ENCODE measurements around the genes GLYATL3, CRISP3, PKHD1 and MCM3.

DNA sequence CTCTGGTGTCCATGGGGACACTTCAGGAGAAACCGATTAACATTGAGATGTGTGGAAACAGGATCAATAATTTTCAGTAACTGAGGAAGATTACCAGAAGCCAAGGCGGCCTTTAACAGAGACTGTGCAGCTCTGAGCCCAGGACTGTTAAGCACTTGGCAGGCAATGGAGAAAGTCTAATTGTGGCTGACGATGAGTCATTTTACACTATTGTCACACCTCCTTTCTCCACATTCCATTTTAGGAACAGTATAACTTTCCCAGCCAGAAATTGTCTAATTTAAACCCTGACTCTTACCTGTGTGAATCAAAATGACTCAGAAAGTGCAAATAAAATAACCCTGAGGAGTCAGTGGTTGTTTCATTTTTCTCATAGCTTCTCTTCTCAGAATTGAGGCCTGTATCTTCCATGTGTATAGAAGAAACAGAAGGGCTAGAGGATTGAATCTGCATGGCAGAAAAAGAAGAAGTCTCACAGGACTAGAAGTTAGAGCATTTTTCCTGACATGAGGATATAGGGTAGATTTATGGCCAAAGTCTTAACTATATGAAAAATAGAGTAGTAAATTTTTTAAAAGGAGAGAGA lies 40.0 kb upstream of the OPN5 start:
- RRBS: no CpG with 5 or more reads among the region's 3 CpGs

DNA sequence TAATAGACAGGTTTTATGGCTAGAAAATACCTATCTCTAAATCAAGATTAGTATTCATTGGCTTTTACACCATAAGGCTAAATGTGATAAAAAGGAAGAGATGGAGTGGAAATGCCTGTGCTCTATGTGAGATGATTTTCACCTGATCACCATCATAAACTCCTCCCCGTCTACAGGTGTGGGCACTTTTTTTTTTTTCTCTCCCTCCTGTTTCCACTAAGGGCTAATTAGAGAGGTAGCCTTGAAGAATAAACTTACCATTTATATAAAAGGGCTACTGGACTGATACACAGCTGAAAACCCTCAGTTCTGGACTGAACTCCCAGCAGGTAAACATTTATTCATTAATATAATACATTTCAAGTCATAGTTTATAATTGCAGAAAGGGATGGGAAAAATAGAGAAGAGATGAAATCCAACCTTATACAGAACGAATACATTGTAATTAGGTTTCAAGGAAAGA lies at the start of gene GLYATL3:
GLYATL3 (plus strand) TSS at position 210 of the 464 bp plus-strand sequence.
- RRBS: no CpG with 5 or more reads among the region's 2 CpGs

GRCh38 chr6:49635777-49636659 lies 621 bp downstream of the RHAG start:
- RRBS: no CpG with 5 or more reads among the region's 6 CpGs

DNA sequence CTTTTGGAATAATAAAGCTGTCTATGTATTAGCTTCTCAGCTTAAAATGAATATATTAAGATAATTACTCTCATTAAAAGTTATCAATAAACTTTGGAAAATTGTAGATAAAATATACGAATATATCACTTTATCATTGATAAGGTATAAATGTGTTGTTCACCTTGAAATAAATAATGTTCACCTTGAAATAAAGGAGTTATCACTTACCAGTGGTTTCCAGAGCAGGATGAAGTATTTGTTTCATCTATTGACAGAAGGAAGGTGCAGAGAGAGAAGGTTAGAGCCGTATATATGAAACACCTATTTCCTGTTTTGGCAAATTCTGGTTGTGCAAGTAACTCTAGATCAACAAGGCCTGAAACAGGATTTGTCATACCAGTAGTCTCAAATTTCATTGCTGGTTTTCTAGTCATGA lies at the start of gene CRISP3:
CRISP3 (minus strand) TSS at position 268 of the 418 bp plus-strand sequence.
- RRBS: no CpG with 5 or more reads among the region's 2 CpGs

DNA sequence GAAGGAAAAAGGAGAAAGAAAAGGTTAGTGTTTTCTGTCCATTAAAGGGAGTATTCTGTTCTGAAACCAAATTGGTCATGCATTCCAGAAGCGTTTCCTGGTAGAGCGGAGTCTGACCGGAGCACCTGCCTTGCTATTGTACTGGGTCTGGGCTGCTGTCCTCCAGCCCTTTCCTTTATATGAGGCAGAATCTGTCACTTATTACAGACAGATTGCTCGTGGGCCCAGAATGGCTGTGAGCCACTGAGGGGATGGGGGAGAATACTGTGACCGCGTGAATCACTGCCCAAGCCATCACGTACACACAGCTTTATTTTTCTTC lies 573.5 kb downstream of the PKHD1 start:
- RRBS: no CpG with 5 or more reads among the region's 7 CpGs

GRCh38 chr6:52087276-52087737 lies at the start of gene PKHD1:
PKHD1 (minus strand) TSS chr6:52087613.
- RRBS: no CpG with 5 or more reads among the region's 6 CpGs

- RRBS: no CpG with 5 or more reads among the region's 4 CpGs
Measured at GRCh38 chr6:52136000-52136545, 48.7 kb upstream of the PKHD1 start.

GRCh38 chr6:52283965-52285213 lies at the start of gene MCM3:
MCM3 (minus strand) TSS chr6:52284742.
- RRBS: 2% methylated on average over 18 of the region's 69 CpGs

GRCh38 chr6:52361261-52361847 lies 597 bp upstream of the PAQR8 start:
- RRBS: no CpG with 5 or more reads among the region's 15 CpGs

DNA sequence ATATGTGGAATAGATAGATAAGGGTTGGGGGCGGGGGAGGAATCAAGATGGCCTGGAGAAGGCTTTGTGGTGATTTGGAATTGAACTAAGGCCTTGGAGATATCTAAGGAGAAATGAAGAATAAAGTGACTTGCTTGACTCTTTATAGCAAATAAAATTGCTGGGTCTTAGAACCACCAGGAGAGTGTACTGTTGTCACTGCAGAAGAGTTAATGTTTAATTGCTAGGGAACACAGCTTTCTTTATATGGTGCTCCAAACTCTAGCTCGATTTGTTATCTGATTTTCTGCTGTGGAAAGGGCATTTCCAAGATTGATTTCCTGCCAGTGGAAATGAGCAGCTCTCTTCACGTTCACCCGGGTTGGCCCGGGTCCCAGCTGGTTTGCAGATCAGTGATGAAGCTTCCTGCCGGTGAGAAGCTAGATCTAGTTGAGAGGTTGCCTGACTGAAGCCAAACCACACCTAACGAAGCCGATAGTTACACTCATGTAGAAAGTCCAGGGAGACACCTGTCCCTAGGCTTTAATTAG lies 27.6 kb downstream of the PAQR8 start:
- RRBS: 29% methylated on average over 1 of the region's 8 CpGs

DNA sequence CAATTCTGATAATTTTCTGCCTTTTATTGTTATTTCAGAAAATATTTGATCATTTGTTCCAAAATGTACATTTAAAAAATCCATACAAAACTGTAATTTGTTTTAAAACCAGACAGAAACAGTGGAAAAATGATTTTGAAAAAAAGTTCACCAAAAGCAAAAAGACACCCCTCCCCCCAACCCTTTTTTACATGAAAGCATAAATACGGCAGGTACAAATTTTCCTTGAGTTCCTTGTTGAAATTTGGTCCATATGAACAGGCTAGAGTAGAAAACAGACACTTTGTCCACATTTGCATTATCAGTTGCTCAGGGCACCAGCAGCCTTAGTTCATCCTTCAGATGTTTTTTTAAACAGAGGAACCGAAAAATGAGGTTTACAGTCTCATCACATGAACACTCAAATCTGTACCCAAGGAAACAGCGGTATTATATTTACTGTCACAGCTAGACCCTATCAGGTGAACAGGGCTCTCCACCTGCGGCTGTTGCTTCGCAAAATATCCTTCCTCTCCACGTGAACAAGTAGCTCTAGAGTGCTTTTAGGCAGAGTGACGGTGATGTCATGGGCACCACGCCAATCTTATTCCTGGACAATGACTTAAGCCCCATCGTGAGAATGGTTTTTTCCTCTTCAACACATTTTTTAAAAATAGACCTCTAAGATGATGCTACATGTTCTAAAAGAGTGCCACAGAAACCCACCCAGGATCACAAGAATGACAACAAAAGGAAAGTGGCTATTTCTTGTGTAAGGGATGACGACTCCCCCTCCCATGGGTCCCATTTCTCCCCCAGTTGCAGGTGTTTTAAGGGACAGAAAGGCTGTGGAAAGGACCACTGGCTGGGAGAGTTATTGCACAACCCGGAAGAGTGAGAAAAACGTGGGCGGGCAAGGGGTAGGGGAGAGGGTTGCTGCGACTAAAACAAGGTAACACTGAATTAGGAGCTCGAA lies 77.5 kb downstream of the EFHC1 start:
- RRBS: no CpG with 5 or more reads among the region's 15 CpGs

DNA sequence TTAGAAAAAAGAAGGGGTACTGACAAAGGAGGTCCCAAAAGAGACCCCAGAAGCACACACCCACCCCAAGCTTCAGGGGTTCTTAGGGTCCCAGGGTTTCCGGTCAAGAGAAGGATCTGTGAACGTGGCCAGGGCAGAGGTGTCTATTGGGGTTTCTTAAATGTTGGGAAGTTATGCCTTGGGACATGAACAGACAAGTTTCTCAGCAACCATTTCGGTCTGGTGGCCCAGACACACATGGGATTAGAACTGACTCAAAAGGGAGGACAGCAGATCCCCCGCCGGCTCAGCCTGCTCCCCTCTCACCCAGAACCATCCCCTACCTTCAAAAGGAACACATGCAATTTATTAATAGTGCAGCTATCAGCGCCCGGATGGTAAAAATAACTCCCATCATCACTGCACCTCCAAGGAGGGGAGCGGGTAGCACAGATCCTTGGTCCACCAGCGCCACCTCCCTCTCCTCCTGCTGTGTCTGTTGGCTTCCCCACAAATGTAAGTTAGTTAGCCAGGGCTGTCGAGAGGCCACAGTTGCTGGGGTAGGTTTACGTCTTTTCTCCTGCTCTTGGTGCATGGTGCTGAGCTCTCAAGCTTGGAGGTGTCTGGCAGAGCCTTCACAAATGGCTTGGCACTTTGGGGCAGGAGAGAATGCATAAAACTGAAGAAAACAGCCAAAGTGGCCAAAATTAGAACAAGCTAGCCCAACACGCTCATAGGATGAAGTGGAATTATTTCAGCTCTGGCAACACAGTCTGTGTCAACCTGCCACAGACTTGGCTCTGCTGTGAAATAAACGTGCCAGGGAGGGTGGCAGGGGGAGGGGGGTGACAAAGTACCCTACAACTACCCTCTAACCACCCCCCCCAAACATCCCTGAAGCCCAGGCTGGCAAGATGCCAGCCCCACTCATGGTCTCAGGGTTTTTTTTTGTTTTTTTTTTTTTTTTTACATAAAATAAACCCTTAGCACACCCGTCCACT lies 77.0 kb downstream of the TRAM2 start:
- RRBS: 91% methylated on average over 3 of the region's 14 CpGs

- RRBS: no CpG with 5 or more reads among the region's 8 CpGs
Measured at GRCh38 chr6:52571196-52571755, 5.6 kb downstream of the TRAM2 start.

DNA sequence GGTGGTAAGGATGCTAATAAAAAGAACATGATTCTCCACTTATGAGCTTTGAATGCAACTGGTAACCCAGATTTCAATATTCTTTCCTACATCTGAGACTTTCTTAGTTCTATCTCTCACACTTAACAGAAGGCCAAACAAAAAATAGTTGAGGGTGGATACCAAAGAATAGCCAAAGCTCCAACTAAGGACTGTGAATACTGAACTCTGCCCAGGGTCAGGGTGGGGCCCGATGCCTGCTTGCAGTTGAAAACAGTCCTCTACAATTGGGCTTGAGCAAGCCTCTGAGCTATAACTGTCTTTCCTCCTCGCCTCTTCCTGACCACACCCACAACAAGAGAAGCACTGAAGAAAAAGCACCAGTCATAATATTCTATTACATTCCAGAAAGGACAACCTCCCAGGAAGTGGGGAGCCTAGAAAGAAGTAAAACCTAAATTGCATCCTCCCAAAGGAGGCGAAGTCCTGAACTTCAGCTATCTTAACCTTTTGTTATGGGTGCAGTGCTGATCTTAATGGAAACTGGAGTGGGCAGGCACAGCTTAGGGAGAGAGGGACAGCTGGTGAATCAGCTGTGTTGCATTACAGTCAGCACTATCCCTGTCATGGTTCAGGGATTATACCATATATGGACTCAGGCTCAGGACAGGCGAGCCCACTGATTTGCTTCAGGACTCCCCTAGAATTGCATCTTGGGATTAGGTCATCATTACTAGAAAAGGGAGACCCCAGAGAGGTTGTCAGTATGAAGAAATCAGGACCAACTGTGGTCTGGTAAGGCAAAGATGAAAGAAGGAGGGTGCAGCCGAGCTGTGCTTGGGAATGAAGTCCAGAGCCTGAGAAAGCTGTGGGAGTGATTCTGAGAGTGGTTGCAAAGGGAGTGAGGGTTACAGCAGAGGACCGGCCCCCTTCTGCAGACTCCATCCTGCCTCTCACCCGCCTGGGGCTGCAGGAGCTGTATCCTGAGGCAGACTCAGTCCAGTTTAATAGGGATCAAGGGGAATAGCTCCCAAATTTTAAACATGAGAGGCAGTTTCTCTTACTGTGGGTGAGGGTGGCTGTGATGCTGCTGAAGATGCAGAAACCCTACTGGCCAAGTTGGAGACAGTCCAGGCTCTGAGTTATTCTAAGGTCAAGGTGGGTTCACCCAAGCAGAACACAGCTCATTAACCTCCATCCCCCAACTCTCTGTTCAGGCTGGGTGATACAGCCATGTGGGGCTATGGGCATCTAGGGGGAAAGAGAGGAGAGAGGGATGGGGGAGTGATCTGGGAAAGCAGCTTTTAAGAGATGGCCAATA lies 18.4 kb upstream of the TRAM2 start:
- RRBS: no CpG with 5 or more reads among the region's 7 CpGs

GRCh38 chr6:52640013-52640831 lies 30.7 kb upstream of the TMEM14A start:
- RRBS: no CpG with 5 or more reads among the region's 11 CpGs

- RRBS: 92% methylated on average over 3 of the region's 7 CpGs
Measured at GRCh38 chr6:53219066-53219604, 70.5 kb upstream of the GCM1 start.

- RRBS: no CpG with 5 or more reads among the region's 3 CpGs
Measured at GRCh38 chr6:53299317-53299715, 49.4 kb downstream of the ELOVL5 start.

- RRBS: no CpG with 5 or more reads among the region's 9 CpGs
Measured at GRCh38 chr6:53300457-53301663, 47.9 kb downstream of the ELOVL5 start.

- RRBS: no CpG with 5 or more reads among the region's 6 CpGs
Measured at GRCh38 chr6:53341180-53341919, 7.4 kb downstream of the ELOVL5 start.

- RRBS: no CpG with 5 or more reads among the region's 5 CpGs
Measured at GRCh38 chr6:53341920-53342329, 6.8 kb downstream of the ELOVL5 start.

All from non-pigmented ciliary epithelial cell (primary cell).